Airway epithelial cell (primary cell): Measurements from ENCODE around the genes IFNGR2 and DONSON.

GRCh38 chr21:32412104-32412542 lies 383 bp upstream of the EVA1C start:
- RAMPAGE, long total RNA, result no peak

DNA sequence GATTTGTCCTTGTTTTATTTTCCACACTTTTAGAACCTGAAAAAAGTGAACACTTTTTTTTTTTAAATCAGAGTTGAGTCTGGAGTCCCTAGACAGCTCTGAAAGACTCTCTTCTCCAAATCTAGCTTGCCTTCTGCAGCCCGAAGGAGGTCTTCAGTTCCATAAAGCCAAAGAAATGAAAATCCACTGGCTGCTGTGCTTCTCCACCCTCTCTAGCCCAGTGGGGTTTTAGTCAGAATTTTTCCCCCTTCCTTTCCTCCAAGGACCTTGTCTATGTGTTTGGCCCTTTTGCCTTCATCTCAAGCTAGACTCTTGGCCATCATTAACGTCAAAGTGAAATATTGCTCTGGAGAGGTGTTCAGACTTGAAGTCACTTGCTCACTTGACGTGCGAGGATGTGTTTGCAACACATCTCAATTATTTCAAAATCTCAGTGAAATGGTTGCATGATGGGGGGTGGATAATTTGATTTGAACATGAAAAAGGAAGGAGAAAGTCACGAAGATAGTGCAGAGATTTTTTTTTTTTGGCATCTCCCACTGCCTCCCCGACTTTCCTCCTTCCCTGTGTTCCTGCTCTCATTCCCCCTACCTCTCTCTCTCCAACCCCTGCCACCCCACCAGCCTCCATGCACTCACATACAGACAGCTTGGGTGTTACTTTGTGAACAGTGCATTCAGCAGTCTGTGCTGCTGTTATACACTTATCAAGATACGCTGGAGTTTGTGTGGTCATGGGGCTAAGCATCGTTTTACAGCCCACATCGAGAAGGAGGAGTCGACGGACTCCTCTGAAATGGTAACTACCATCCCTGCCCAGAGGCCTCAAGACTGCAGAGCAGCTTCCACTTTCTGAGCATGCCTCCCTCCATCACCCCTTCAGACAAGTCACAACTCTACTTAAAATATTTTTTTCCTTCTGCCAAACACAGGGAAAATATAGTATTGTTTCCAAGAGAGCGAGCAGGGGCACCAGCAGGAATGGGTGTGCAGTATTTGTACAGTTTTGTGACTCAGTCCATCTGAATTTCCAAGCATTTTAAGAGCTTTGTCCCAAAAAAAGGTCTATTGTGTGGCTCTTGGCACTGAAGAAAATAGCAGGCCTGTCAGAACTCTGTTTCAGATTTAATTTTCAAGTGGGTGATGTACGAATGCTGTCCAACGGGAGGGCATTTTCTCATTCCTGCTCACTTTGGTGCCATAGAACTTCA lies 13.8 kb downstream of the EVA1C start:
- RAMPAGE, long total RNA, result no peak

DNA sequence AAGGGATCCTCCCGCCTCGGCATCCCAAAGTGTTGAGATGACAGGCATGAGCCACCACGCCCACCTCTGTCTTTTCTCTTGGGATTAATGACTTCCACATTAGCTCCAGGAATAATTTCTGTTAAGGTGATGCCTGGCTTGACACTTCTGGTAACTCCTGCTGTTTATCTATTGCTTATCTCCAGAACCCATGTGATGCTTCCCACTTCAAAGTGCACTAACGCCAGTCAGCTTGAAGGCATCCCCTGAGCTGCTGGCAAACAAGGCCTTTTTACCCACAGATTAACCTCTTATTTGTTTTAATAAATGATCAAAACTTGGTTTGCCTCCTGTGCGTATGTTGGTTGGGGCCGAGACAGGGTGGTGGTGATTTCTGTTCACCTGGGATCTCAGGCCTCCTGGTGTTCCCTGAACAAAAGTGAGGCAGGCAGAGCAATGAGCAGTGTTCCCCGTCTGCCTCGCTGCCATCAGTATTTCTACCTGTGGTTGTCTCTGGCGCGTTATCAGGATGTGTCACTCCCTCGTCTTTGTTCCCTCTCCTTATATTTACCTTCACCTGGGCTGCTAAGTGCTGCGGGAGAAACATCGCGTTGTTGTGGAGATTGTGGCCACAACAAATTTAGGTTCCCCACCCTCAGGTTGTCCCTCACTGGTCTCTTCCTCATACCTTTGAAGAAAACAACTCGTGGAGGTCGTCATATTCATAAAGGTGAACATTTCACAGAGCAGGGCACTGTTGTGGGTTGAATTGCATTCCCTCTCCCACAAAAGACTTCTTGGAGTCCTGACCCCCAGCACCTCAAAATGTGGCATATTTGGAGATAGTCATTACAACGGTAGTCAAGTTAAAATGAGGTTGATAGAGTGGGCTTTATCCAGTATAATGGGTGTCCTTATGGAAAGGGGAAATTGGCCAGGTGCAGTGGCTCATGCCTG lies 20.7 kb downstream of the EVA1C start:
- RAMPAGE, long total RNA, result no peak

- RAMPAGE, long total RNA, result no peak
Observed at GRCh38 chr21:32455593-32455989, 43.1 kb downstream of the EVA1C start.

- RAMPAGE, long total RNA, result no peak
Observed at GRCh38 chr21:32457321-32457949, 44.9 kb downstream of the EVA1C start.

- RAMPAGE, long total RNA, result no peak
Observed at GRCh38 chr21:32507451-32508004, 77.8 kb downstream of the TCP10L start.

- RAMPAGE, long total RNA, result no peak
Observed at GRCh38 chr21:32761900-32762393, 9.6 kb downstream of the PAXBP1 start.

DNA sequence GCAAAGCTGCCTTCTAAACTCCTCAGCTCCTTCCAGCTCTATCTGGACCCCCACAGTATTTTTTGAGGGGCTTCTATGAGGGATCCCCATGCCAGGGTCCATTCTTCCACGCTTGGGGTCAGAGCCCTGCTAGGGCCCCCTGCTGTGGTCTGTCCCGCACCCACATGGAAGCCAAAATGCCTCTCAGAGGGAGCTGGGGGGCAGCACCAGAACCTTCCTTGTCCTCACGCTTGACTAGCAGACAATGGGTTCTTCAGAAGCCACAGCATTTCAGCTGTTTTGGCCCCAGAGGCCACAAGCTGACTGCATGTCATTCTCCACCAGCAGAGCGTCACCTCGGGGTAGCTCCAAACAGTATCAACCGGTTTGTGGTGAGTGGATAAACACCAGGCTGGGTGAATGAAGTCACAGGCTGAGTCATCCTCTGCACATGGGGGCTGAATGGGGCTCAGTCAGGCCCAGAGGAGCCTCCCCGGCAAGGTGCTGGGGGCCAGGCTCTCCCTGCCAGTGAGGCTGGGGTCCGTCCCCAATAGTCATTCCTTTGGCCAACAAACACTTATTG lies 8.9 kb downstream of the OLIG1 start:
- RAMPAGE, long total RNA, result no peak

- RAMPAGE, long total RNA, result no peak
Observed at GRCh38 chr21:33326618-33326916, 1.8 kb downstream of the IFNAR1 start.

DNA sequence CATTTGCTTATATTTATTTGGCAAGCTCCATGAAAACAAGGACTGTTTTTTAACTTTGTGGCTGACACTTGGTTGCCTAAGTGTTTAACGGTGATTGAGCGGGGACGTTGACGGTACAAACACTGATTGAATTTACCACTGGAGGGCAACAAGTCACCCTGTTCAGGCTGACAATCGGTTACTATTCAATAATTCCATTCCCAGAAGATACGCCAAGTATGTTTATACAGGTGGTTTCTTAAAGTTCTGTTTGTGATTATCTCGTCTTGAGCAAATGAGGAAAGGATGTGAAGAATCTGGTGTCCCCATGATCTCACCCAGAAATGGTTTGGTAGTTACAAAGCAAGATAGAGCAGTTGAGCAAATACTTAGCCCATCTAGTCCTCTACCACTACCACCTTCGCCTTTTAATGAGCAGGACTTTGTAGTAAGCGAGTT lies 36.1 kb downstream of the IFNAR1 start:
- RAMPAGE, long total RNA, result no peak

- RAMPAGE, long total RNA, result no peak
Observed at GRCh38 chr21:33364181-33364799, 38.9 kb upstream of the IFNGR2 start.

DNA sequence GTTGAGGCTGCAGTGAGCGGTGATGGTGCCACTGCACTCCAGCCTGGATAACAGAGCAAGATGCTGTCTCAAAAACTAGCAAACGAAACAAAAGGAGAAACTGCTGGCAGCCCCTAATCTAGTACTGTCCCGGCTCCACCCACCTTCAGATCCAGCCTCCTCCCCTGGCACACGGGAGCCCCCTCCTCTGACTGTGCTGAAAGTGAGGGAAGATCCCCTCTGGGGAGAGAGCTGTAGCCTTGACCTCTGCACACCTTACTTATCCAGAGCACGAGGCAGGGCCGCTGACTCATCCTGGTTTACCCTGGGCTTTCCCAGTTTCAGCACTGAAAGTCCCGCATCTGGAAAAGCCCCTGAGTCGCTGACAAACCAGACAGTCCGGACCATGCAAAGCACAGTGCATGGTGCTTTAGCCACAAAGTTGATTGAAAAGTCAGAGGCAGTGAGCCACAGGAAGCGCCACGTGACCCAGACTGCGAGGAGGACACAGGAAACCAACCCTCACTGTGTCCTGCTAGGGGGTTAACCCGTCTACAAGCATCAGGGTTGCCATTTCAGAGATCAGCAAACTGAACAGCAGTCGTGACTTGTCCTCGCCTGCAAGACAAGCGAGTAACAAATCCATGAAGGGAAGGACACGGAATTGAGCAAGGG lies 20.2 kb upstream of the IFNGR2 start:
- RAMPAGE, long total RNA, result no peak

GRCh38 chr21:33403352-33403954 lies at the start of gene IFNGR2:
IFNGR2 (plus strand) TSS chr21:33403413.
- RAMPAGE, long total RNA, result no peak

DNA sequence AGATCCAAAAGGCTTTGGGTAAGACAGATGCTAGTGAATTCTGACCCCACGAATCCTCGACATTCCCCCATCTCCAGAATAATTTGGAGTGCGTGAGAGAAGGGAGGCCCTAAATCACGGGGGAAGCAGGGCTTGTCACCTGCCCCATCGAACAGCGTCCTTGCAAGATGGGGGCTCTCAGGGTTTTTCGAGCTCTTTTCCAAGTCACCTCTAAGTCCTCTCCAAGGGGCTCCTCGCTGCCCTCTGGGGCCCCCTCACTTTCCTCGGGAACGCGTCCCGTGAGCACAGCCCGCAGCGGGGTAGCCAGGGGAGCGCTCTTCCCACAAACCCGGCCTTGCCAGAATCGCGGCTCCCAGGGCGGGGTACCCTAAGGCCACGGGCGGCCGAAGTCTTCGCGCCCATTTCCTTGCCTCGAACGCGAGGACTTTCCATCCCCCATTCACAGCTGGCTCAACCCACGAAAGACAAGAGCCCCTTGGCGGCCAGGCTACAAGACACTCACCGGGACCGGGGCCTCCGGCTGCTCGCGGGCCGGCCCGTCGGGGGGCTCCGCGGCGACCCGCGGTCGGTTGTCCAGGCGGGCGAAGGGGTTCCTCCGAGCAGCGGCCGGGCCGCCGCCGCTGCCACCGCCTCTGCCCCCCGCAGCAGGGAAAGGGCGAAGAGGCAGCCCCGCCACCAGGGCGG lies 523 bp downstream of the DONSON start:
- RAMPAGE, long total RNA, result no peak

DNA sequence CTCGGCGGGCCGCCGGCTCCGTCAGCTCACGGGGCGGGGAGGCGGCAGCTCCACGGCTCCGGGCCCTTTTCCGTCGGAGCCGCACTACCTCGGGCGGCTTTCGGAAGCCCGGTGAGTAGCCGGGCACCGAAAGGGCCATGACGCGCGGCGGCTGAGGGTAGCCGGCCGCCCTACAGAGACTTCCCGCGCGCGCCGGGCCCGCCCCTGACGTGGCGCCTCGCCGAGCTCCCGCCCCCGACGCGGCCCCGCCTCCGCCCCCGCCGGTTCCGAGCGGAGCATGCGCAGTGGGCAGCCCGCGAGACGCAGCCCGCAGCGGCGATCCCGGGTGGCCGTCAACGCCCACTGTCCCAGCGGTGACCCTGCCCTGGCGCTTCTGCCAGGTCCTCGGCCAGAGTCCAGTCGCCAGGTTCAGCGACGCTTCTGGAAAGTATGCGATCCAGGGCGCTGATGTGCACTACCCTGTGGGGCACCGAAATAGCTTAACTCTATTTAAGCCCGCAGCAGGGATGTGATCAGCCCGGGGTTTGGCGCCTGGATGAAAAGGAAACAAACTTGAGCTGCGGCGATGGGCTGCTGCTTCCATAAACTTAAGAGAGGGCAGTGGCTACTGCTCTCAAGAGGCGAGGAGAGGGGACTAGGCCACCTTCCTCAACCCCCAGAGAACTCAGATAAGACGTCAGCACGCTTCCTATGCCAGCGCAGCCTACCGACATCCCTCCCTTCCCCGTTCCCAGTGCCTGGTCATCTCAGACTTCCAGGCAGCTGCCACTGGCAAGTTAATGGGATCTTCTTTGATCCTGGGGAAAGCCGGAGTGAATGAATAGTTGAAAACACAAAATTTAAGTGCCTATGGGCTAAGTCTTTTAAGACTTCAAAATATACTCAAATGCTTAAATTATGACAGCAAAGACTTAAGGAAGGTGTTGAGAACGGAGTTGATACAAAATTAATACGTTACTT lies at the start of gene DONSON:
TSS of gene DONSON (minus strand) at position 182 of the 960 bp plus-strand sequence.
- RAMPAGE, long total RNA, result no peak

- RAMPAGE, long total RNA, result no peak
Observed at GRCh38 chr21:33655083-33656243, 13.2 kb downstream of the ITSN1 start.

- RAMPAGE, long total RNA, result no peak
Observed at GRCh38 chr21:34019966-34020916, 53.1 kb upstream of the MRPS6 start.

GRCh38 chr21:34075694-34076518 lies 2.5 kb downstream of the MRPS6 start:
- RAMPAGE, long total RNA, result no peak

DNA sequence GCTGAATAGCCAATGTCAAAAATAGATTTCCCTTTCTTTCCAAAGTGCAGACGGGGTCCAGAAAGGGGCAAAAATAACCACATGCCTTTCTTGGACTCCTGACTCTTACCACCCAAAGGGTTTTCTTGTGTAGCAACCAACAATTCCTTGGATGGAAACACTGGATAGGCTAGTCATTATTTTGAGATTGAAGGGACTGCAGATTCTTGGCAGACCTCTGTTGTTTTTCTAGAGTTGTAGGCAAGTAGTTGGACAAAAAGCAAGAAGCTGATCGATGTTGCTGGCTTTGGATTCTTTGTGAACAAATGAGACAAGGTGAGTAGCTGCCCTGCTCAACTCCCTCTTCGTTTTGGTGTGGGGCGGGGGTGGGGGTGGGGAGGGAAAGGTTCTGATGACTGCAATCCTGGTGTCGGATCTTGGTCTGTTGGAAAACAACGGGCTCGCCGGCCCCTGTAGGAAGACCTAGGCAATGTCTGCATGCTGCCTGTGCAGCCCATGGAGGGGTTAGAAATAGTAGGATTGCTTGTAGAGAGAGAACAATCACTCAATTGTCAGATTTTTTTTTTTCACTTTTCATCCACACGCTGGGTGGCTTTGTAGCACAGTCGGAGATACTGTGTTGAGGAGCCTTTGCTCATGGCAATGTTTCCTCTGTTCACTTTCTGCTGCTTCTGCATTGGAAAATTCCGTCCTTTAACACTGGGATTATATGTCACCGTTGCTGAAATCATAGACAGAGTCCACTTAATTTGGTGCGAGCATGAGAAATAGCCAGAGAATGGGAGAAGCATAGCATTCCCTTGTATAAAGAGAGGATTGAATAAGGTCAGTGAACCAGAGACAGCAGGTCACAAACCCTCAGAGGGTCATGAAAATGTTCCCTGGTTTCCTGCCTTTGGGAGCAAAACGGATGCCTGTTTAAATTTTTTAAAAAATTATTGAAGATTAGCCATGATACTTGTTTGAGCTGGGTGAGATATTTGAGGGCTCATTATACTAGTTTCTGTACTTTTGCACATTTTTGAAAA lies 107.4 kb downstream of the MRPS6 start:
- RAMPAGE, long total RNA, result no peak

DNA sequence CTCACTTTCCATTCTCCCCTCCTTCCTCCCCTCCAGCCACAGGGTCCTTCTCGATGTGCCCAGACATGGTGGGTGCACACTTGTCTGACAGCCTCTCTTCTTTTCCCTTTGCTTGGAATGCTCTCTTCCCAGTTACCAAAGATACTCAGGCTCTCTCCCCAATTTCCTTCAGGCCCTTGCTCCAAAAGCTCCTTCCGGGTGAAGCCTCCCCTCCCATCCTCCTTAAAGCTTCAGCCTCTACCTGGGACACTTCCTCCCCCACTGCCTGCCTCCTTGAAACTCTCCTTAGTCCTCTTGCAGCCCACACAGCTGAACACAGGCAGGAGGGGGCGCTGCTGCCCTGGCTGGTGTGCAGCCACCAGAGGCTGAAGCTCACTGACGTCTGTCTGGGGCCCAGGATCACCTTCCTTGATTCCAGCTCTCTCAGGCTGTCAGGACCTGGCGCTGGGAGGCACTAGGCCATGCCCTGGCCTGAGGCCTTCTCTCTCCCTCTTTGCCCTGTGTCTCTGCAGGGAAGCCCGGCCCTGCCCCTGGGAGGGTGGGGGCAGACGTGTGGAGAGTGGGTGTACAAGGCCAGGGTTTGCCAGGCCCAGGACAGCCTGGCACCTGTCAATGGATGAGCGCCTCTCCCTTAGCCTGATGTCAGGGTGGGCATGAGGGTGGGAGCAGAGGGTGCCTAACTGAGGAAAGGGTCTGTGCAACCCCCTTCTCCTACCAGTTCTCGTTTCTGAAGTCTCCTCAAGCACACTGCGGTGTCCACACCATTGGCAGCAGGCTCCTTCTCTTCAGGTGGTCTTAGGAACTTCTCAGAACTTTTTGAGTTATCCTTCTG lies 1.4 kb downstream of the KCNE1 start:
- RAMPAGE, long total RNA, result no peak